Peritoneum (tissue), 1 donor: ENCODE data around the genes CHST13, C3orf22 and PLXNA1.

DNA sequence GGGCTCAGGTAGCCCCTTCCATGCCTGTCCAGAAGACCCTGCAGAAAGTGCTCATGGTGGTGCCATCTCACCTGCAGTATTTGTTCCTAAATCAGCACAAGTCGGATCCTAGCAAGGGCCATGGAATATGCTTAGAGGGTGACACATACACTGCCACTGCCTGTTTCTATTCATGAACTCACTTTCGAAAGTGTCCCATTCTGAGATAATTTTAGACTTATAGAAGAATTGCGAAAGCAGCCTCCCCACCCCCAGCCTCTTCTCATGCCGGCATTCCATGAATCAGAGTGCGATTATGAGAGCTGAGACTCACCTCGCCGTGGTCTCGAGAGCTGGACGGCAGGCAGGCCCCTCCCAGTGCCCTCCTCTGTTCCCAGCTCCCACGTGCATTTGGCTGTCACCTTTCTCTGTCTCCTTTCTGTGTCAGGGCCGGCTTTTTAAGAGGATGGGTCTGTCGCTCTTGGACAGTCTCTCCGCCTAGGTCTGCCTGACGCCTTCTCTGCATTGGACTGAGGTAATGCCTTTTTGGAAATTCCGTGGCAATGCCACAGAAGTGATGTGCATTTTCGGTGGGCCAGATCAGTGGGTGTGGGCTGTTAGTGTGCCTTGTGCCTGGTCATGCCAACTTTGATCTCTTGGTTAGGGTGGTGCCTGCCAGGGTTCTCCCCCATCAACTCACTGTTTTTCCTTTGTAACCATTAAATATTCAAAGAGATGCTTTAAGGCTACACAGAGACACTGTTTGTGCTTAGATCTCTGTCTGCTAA, 63.4 kb downstream of the KLF15 start:
- PRO-cap, result no peak

- PRO-cap, result no peak
These were observed 38.2 kb downstream of the CFAP100 start for GRCh38 chr3:126433054-126433253.

GRCh38 chr3:126470649-126471260, 4.9 kb downstream of the ZXDC start:
- PRO-cap, result no peak

GRCh38 chr3:126523753-126525129, at the start of gene CHST13:
Gene CHST13, plus strand, starts transcription at chr3:126524155.
- PRO-cap, result no peak

GRCh38 chr3:126558767-126559132, at the start of gene C3orf22:
Gene C3orf22, minus strand, starts transcription at chr3:126558932.
- PRO-cap, result no peak

- PRO-cap, result no peak
These were observed 42.6 kb upstream of the C3orf22 start for GRCh38 chr3:126601321-126601726.

DNA sequence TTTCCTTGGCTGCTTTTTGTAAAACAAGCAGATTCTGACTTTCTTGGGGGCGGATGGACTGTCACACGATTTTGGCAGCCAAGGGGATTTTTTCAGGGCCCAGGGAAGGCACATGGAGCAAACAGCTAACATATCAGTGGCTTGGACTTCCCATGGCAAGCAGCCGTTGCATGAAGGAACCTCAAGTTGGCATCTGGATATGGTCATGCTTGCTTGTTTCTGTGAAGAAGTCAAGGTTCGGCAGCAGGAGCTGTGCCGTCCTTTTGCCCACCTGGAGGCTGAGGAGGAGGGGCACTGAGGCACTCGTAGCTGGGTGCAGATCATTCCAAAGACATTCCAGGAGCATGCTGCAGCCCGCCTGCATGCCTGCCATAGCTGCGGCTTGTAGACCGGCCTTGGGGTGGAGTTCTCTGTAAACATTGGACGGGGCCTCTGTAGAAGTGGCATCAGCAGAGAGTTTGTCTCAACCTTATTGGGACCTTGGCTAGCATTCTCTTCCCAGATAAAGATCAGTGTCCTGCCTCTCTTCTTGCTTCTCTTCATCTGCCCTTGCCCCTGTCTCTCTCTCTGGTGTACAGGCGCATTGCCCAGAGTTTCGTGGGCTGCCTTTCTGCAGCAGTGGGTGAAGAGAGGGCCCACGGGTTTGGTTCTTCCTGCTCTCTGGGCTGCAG, 49.2 kb downstream of the CHCHD6 start:
- PRO-cap, result no peak

DNA sequence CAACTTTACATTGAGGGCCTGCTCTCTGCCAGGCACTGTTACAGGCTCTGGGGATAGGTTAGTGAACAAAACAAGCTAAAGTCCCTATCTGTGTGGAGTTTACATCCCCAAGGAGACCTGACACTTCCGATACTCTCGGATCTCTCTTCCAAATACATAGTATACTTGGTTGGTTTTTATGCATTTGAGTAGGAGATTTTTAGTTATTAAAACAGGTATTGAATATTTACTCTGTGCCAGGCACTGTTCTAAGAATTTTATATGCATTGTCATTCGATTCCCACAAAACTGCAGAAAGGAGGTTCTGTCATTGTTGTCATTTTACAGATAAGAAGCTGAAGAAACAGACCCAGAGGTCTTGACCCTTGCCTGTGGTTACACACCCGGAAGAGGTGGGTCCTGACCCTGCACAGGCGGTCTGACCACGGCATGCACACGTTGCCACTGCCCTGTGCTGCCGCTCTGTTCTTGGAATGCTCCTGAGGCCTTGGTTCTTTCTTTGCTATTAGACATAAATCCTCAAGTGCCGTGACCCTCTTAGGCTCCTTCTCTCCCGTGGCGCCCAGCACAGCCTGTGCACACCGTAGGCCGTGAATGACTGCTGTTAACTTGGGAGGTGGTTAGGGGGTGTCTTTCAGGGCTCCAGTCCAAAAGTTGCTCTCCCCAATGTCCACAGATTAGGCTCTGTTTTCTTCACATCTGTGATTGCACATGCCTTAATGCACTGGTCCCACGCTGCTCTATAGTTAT, 74.2 kb upstream of the PLXNA1 start:
- PRO-cap, result no peak

GRCh38 chr3:126911190-126912316, 71.4 kb upstream of the PLXNA1 start:
- PRO-cap, result no peak

DNA sequence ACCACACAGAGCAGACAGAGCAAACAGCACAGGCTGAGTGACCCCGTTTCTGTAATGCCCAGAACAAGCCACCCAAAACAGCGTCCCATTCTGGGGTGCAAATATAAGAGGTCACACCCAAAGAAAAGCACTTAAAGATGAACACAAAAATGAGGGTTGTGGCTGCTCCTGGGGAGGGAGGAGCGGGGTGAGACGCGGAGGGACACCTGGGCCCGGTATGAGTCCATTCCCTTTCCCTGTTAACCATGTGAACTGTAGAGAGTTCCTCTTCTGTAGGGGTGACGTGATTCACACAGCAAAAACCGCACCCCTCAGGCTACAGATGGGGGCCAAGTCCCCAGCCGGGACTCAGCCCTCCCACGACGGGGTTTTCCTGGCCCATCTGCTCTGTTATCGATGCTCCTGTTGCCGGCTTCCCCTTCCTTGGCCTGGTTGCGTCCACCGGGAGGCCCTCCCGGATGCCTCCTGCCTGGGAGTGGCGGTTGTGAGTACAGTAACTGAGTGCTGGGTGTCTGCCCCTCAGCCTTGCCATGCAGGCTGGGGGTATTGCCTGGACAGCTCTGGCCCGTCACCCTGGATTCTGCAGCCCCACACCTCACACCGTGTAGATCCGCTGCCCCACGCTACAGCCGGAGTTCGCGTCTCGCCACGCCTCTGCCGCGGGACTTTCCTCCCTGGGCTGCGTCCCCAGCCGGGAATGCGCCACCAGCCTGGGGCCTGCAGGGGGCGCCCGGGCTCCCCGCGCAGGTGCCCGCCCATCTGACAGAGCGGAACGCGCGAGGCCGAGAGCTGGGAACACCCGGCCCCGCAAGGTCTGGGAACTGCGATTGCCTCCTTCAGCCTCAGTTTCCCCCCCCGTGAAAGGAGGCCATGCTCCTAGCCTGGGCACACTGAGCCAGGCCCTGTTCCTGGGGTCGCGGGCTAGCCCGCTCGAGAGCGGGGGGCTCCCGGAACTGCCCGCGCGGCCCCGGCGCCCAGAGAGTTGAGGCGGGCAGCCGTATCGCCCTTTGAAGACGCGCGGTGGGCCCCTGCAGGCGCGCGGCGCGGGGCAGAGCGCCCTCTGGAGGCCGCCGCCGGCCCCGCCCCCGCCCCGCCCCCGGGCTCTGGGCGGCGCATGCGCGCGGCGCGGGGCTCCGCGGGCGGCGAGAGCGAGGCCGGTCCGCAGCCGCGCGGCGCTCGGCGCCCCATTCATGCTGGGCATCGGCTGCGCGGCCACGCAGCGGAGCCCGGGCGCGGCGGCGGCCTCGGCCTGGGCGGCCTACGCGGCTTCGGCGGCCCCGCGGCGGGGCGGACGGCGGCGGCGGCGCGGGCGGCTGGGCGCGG, at the start of gene PLXNA1:
TSS of gene PLXNA1 (plus strand) at position 1,187 of the 1,323 bp plus-strand sequence.
- PRO-cap, result unidirectional peak, plus-strand start at position 1,115 of the sequence; unidirectional peak, plus-strand start at position 1,187 of the sequence

- PRO-cap, result no peak
These were observed 17.1 kb downstream of the TPRA1 start for GRCh38 chr3:127573144-127574095.

DNA sequence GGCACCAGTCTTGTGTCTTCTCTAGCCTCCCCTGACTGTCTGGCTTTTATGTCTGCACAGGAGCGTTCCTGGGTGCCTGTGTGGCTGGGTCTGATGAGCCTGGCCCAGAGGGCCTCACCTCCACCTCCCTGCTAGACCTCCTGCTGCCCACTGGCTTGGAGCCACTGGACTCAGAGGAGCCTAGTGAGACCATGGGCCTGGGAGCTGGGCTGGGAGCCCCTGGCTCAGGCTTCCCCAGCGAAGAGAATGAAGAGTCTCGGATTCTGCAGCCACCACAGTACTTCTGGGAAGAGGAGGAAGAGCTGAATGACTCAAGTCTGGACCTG, 10.2 kb downstream of the PODXL2 start:
- PRO-cap, result no peak

DNA sequence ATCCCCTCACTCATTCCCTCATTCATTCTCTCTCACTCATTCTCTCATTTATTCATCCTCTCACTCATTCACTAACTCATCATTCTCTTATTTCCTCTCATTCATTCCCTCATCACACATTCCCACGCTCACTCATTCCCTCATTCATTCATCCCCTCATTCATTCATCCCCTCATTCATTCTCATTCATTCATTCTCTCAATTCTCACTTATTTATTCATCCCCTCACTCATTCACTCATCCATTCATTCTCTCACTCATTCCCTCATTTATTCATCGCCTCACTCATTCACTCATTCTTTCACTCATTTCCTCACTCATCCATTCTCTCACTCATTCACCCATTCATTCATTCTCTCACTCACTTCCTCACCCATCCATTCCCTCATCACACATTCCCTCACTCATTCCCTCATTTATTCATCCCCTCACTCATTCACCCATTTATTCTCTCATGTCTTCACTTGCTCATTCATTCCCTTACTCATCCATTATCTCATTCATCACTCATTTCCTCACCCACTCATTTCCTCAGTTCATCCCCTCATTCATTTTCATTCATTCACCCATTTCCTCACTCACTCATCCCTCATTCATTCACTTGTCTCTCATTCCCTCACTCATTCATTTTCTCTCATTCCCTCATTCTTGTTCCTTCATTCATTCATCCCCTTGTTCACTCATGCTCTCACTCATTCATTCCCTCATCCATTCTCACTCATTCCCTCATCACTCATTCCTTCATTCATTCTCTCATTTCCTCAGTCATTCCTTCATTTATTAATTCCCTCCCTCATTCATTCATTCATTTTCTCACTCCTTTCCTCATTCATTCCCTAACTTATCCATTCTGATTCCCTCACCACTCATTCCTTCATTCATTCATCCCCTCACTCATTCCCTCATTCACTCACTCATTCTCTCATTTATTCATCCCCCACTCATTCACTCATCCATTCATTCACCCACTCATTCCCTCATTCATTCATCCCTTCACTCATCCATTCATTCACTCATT, 13.5 kb downstream of the ABTB1 start:
- PRO-cap, result no peak

GRCh38 chr3:127697868-127698331, 25.1 kb downstream of the ABTB1 start:
- PRO-cap, result no peak

- PRO-cap, result no peak
These were observed 74.4 kb downstream of the MGLL start for GRCh38 chr3:127747689-127748513.

- PRO-cap, result no peak
These were observed 1.5 kb downstream of the MGLL start for GRCh38 chr3:127820538-127821423.

- PRO-cap, result no peak
These were observed 29.2 kb downstream of the RUVBL1 start for GRCh38 chr3:128094318-128094822.

- PRO-cap, result no peak
These were observed 25.5 kb downstream of the RUVBL1 start for GRCh38 chr3:128097938-128098651.

GRCh38 chr3:128113918-128114345, 9.7 kb downstream of the RUVBL1 start:
- PRO-cap, result no peak

- PRO-cap, result no peak
These were observed 101.7 kb downstream of the EEFSEC start for GRCh38 chr3:128254968-128255474.